Breast (tissue), 4 donors: Measurements from ENCODE around the genes CEACAM4 and RABAC1.

DNA sequence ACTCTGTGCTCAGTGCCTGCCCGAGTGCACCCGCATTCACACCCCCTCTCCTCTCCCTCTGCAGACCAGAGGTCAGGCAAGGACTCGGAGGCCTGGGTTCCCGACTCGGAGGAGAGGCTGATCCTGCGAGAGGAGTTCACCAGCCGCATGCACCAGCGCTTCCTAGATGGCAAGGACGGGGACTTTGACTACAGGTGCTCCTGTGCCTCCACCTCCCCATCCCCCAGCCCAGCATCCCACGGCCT, 10.2 kb downstream of the CCDC97 start:
- PRO-cap, 3 experiments, result no peak in any of the 3 experiments
- RRBS, result no CpG with 5 or more reads among the region's 10 CpGs

DNA sequence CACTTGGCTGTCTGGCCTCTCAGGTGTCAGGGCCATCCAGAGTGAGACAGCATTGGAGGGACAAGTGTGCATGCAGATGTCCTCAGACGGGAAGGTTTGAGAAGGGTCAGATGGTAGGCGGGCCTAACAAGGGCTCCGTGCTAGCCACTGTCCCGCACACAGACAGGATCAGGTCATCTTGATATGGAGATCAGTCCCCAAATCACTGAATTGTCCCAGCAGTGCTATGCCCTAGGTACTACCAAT, 14.3 kb downstream of the CCDC97 start:
- PRO-cap, 3 experiments, result no peak in any of the 3 experiments
- RRBS, result no CpG with 5 or more reads among the region's 4 CpGs

DNA sequence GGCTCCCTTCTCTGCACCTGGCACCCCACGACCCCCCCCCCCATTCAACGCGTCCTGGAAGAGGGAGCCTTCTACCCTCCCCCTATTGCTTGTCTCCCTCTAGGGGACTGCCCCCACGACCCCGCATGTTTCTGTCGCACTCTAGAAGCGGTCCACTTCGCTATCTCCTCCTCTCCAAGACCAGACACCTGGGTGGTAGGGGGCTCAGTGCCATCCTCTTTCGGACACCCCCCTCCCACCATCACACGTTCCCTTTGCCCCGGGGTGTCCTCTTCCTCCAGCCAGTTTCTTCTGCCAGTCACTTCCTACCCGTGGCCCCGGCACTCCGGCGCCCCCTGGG, 1.4 kb downstream of the TGFB1 start:
- PRO-cap, 3 experiments, result no peak in any of the 3 experiments
- RRBS, result 2% methylated on average over 3 of the region's 15 CpGs

- PRO-cap, 3 experiments, result no peak in any of the 3 experiments
- RRBS, result no CpG with 5 or more reads among the region's 10 CpGs
Observed at GRCh38 chr19:41360337-41360798, 3.6 kb downstream of the B9D2 start.

- PRO-cap, 3 experiments, result no peak in any of the 3 experiments
- RRBS, result no CpG with 5 or more reads among the region's 12 CpGs
Observed at GRCh38 chr19:41405557-41406254, 8.1 kb downstream of the BCKDHA start.

- PRO-cap, 3 experiments, result no peak in any of the 3 experiments
- RRBS, result no CpG with 5 or more reads among the region's 8 CpGs
Observed at GRCh38 chr19:41414363-41414747, 12.8 kb downstream of the B3GNT8 start.

DNA sequence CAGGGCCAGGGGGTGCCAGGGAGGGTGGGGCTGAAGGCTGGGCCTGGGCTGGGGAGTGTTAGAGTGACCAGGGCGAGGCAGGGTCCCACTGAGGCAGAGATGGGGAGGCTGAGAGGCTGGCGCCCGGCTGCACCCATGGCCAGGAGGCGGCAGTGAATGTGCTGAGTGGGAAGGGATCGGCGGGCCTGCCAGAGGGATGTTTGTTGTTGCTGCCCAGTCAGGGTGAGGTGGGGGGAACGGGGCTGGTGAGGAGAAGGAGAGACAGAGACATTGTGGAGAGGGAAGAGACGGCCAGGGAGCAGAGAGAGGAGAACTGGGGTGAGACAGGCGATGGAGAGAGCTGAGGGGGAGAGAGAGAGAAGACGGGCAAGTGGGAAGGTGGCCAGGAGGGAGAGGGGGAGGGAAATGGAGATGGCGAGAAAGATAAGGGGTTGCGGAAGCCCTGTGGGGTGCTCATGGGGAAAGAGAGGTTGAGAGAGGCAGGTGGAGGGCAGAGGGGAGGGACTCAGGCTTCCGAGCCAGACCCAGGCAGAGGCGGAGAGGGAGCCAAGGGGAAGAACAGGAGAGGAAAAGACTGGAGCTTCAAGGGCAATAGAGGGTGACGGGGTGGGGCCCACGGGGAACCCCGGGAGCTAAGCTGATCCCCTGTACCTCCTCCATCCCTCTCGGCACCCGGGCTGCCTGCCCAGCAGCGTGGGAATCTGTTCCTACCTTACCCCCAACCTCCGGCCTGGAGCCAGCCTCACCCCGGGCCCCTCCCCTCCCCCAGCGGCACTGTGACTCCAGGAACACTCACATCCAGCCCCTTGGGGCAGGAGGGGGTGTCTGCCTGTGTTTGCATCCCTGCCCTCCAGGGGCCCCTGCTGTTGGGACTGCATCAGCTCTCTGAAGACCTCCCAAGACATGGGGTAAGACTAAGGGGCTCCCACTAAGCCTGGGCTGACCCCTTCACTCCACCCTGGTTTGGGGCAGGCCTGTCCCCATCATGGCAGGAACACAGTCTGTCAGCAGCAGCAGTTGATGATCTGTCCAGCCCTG, 784 bp upstream of the B3GNT8 start:
- PRO-cap, 3 experiments, result peak in 2 of 3 experiments; most common plus-strand start position 225 of the sequence (in 2); most common minus-strand start position 154 of the sequence (in 1)
- RRBS, result 4% methylated on average over 4 of the region's 23 CpGs

- PRO-cap, 3 experiments, result peak in 3 of 3 experiments; most common minus-strand start chr19:41531565 (in 3)
- RRBS, result no CpG with 5 or more reads among the region's 14 CpGs
Observed at GRCh38 chr19:41531417-41532190, 44.4 kb upstream of the CEACAM21 start.

DNA sequence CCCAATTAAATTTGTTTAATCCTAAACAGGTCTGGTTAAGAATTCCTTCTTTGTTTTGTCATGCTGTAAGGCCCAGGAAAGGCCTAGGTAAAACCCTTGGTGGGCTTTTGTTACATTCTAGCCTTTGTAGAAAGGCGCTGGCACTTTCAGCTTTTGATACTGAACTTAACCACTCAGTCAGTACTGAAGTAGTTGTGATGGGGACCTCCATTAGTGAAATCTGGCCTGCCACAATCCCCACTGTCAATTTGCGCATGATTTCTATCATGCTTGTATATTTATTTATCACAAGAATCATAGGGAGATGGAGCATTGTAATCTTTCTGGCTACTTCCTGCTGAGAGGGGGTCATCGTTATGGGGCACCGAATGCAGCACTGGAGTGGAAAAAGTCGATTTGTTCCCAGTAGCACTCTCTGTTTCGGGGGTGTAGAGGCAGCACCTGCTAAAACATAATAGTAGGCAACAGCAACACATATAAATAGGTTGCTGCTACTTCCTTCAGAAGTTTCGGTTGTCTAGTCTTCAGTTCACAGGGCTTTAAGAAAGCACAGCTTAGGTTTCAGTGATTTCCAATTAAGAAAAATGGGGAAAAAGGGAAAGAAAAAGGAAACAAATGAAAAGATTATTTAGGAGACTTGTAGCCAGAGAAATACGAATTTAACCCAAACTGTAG, 23.5 kb upstream of the CEACAM21 start:
- PRO-cap, 3 experiments, result no peak in any of the 3 experiments
- RRBS, result no CpG with 5 or more reads among the region's 8 CpGs

DNA sequence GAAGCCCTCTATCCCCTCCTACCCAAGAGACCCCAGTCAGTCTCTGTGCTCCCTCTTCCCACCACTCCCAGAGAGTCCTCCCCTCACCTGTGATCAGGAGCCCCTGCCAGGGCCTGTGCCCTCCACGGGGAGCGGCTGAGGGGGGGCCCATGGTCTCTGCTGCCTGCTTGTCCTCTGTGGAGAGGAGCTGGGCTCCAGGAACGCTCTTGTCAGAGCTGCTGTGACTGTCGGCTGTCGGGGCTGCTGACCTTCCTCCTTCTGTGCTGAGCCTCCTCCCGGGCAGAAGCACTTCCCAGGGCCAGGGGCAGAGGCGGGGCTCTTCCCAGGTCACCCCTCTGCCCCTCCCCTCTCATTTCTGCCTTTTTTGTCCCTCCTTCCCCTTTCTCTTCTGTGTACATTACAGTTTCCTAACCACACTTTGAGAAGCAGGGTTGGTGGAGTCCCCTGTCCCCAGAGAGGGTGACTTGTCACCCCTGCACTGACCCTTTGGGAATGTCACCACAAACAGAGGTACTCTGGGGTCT, at the start of gene CEACAM4:
TSS of gene CEACAM4 (minus strand) at position 262 of the 524 bp plus-strand sequence.
- PRO-cap, 3 experiments, result peak in 3 of 3 experiments; most common minus-strand start position 262 of the sequence (in 3)
- RRBS, result no CpG with 5 or more reads among the region's 7 CpGs

GRCh38 chr19:41649651-41650287, 22.9 kb upstream of the CEACAM4 start:
- PRO-cap, 3 experiments, result no peak in any of the 3 experiments
- RRBS, result 71% methylated on average over 1 of the region's 5 CpGs

GRCh38 chr19:41744910-41745220, 10.5 kb upstream of the CEACAM6 start:
- PRO-cap, 3 experiments, result no peak in any of the 3 experiments
- RRBS, result no CpG with 5 or more reads among the region's 3 CpGs

DNA sequence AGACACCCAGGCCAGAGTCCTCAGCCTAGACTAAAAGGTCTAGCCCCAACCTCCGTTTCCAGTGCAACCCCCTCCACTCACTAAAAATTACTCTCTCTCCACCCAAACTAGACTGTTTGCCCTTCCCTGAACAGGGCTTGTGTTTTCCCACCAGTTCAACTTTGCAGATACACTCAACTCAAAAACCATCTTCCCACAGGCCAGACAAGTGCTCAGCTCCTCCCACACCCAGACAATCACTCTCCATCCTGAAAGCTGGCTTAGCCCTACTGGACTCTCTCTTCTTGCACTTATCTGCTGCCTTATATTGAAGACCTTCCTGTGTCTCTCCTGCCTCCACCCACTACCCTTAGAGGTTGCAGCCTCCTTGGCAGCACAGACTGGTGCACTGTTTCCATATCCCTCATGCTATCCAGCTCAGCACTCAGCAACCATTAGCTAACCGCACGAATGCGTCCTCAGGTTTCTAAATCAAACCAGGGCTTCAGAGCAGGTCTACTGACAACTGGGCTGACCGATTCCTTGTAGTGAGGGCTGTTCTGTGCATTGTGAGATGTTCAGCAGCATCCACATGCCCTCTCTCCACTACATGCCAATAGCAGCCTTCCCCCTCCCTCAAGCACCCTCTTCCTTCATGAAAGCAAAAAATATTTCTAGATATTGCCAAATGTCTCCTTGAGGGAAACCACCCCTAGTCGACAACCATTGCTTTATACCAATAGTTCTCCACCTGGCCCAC, 2.8 kb upstream of the CEACAM6 start:
- PRO-cap, 3 experiments, result no peak in any of the 3 experiments
- RRBS, result no CpG with 5 or more reads among the region's 6 CpGs

GRCh38 chr19:41785575-41785986, 10.8 kb upstream of the CEACAM3 start:
- PRO-cap, 3 experiments, result no peak in any of the 3 experiments
- RRBS, result no CpG with 5 or more reads among the region's 11 CpGs

GRCh38 chr19:41913089-41913453, 15.2 kb downstream of the ERFL start:
- PRO-cap, 3 experiments, result no peak in any of the 3 experiments
- RRBS, result 2% methylated on average over 9 of the region's 35 CpGs

GRCh38 chr19:41936695-41937260, 8.5 kb upstream of the ERFL start:
- PRO-cap, 3 experiments, result no peak in any of the 3 experiments
- RRBS, result 47% methylated on average over 3 of the region's 16 CpGs

GRCh38 chr19:41959002-41959938, at the start of gene RABAC1:
TSS of gene RABAC1 (minus strand) at chr19:41959321.
- PRO-cap, 3 experiments, result peak in 3 of 3 experiments; most common plus-strand start chr19:41959448 (in 1); most common minus-strand start chr19:41959356 (in 3)
- RRBS, result 3% methylated on average over 10 of the region's 46 CpGs

DNA sequence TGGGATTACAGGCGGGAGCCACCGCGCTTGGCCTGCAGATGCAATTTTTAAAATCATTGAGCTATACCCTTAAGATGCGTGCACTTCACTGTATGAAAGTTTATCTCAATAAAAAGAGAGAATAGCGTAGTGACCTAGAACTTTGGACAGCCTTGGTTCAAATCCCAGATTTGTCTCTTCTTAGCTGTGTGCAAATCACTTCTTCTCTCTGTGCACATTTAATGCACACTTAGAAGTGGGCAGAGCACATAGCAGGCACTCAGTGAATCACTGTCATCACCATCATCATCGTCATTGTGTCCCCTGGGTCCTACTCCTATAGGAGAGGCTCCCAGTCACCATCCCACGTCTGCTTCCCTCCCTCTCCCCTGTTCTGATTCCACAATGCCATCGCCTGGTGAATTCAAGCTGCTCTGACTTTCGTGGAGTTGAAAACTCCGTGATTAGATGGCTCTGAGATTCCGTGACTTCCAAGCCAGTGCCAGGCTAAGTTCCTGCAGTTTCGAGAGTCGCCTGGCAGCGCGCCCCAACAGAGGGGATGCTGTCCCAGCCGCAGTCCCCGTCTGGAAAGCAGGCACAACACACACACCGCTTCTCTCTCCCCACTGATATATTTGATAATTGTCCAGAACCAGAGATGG, 7.0 kb upstream of the RABAC1 start:
- PRO-cap, 3 experiments, result no peak in any of the 3 experiments
- RRBS, result no CpG with 5 or more reads among the region's 18 CpGs

DNA sequence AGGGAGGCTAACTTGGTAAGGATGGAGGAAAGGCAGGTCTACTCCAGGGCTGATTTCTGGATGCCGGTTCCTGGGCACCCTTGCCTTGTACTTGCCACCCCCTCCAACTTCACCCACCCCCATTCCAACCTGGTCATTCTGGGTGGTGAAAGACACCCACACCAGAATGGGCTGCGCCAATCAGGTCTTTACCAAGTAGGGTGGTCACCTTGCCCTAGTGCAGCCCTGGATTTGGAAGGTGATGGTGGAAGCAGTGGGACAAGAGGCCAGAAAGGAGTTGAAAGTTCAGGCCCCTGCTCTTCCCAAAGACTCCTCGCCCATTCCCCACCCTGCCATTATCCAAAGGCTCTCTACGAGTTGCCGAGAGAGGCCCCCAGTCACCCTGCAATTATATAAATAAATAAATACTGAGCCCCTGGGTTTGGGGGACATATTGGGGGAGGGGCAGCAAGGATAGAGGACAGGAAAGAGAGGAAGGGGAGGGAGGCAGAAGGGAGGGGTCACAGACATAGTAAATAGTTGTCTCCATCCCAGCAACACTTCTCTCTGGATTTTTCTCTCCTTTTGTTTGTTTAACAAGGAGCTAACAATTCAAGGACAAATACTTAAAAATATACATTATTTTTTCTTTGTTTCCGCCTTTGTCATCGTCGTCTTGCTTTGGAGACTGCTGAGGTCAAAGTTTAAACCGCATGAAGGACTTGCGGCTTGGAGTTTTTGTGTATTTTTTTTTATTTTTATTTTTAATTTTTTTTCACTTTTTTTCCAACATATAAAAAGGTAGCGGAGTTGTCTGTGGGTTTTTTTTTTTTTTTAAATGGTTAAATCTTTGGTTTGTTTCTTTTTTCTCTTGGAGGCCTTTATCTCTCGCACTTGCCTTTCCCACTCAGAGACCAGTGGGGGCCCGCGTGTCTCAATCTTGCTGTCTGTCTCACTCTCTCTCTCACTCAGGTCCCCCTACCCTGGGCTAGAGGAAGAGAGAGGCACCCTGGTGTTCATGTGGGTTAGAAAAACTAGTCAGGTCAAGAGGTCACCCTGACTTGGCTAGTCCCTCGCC, 10.7 kb downstream of the ZNF574 start:
- PRO-cap, 3 experiments, result no peak in any of the 3 experiments
- RRBS, result no CpG with 5 or more reads among the region's 15 CpGs

DNA sequence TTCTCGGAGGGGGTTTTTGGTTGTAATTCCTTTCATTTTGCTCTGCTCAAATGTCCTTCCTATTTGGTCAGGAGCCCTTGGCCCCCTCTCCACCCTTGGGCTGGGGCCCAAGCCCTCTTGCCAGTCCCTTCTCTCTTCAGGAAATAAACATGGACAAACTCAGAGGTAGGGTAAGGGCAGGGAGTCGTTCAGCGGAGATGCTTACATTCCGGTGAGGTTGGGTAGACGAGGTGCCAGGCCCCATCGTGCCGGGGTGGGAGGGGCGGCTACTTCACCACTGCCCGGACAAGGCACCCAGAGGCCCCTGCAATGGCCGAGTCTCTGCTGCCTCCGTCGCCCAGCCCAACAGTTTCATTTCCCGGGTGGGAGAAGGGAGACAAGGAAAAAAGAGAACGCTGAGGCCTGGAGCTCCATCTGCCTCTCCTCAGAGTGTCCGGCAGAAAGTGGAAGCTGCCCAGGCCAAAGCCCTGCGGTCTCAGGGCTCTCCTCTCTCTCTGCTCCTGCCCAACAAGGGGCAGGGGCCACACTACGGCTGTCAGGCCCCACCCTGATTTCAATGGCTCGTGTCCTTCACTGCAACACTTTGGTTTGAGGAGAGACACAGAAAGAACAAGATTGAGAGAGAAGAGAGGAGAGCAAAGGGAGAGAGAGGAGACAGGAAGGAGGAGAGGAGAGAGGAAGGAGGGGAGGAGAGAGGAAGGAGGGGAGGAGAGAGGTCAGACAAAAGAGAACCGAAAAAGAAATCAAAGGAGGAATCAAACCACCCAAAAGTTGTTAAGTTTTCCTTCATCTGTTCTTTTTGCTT, 12.8 kb downstream of the ZNF574 start:
- PRO-cap, 3 experiments, result no peak in any of the 3 experiments
- RRBS, result 45% methylated on average over 9 of the region's 19 CpGs